ENCODE measurements around the genes CEP85L and SERINC1.

- RRBS, 2 experiments = no CpG with 5 or more reads among the region's 1 CpG
Measured at GRCh38 chr6:118560903-118561250, 12.8 kb downstream of the PLN start.

- RRBS, 2 experiments = 1 to 6% methylated on average over 12 of the region's 53 CpGs
Measured at GRCh38 chr6:118651405-118651880, at the start of gene CEP85L. Gene CEP85L (minus strand): TSS chr6:118651591.

- RRBS, 2 experiments = no CpG with 5 or more reads among the region's 5 CpGs
Measured at GRCh38 chr6:118709721-118710462, 58.5 kb upstream of the CEP85L start.

- RRBS, 2 experiments = no CpG with 5 or more reads among the region's 8 CpGs
Measured at GRCh38 chr6:118744448-118745252, 93.3 kb upstream of the CEP85L start.

DNA sequence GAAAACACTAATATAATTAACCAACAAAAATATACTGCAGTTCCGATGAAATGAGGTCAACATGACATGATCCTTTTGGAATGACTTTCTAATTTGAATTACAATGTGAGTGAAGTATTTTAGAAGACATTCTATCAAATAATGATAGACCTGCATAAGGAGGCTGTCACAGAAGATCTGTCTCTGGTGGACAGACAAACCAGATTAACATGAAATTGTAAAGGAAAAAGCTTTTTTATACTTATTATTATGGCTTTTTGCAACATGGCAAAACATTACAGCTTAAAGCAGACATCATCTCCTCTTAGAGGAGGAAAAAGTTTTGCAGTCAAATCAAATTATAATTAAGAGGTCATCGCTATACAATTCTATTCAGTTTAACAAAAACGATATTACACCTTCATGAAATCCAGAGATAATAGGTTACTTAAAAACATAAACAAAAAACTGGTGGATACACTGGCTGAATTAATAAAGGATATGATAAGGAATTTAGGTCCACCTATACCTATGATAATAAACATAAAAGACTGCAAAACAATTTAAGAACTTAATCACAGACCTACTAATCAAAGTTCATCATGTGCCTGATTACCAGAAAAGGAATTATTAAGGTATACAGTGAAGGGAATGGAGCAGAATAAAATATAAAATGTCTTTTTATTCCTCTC lies 100.8 kb upstream of the FAM184A start:
- RRBS, 2 experiments = no CpG with 5 or more reads among the region's 3 CpGs

DNA sequence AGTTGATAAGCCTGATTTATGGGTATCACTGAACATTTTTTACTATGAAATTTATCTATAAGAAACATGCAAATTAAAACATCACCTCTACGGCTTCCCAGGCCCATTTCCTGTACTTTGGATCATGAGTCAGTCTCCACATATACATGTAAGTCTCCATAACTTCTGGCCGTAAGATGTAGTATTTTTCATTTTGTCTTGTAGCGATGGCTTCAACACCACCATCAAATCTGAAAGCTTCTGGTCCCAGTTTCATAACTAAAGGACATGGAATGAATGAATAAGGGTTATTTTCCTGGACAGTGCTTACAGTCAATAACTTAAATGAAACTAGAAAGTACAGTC lies 109.8 kb upstream of the FAM184A start:
- RRBS, 2 experiments = no CpG with 5 or more reads among the region's 3 CpGs

DNA sequence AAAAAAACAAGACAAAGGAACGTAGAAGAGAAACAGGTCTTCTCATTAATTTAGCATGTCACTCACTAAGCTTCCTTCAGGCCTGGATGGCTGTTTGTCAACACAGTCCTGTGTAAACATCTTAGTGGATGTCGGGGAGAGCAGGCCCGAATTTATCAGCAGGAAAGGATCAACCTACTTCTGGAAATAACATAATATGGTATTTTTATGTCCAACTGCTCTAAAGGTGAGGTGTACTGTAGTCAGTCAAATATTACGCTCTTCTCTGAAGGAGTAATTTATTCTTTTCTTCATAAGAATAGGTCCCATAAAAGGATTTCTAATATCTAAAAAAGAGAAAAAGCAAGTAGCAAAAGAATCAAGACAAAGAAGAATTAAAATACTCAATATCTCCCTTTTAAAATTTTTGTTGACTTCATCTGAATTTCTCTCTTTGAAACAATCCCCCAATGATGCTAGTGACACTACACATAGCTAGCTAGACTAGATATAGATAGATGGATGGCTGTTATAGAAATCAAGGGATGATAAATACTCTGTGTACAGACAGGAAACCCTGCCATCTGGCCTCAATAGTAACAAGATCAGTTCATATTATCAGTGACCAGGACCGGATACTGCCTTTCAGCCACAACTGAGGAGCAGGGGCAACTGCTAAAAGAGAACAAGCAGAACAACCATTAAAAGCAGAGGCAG lies 118.0 kb upstream of the FAM184A start:
- RRBS, 2 experiments = 71% methylated on average over 1 of the region's 5 CpGs; no CpG with 5 or more reads in 1 of the 2 experiments

- RRBS, 2 experiments = no CpG with 5 or more reads among the region's 6 CpGs
Measured at GRCh38 chr6:119237309-119238187, 112.0 kb downstream of the MAN1A1 start.

GRCh38 chr6:119240253-119241153 lies 109.1 kb downstream of the MAN1A1 start:
- RRBS, 2 experiments = no CpG with 5 or more reads among the region's 5 CpGs

DNA sequence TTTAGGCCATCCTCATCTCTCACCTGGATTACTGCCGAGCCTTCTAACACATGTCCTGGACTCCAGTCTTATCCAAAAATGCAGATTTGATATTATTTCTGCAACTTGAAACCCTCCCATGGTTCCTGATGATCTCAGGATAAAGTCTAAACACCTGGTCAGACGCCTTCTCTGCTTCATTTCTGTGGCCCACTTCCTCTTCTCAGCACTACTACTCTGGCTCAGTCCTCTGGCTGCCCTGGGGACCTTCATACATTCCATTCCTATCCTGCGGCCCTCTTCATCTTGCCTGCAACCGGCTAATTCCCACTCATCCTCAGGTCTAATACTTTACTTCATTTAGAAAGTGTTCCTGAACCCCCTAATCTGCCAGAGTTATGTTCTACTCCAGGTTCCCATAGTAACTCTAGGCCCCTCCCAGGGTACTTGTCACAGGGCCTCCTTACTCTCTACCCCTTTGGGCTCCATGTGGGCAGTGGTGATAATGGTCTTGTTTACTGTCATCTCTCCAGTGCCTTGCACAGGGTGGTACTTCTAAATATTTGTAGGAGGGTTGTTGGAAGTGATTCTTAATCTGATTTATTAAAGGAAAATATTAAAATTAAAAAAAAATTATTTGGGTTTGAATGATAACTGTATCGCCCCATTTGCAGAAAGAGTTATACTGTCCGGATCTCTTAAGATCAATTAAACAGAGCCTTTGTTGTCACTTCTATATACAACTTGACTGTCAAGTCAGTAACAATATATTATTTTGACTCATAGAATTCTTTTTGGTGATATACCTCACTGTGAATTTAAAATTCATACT lies 18.9 kb downstream of the MAN1A1 start:
- RRBS, 2 experiments = no CpG with 5 or more reads among the region's 6 CpGs

- RRBS, 2 experiments = no CpG with 5 or more reads among the region's 4 CpGs
Measured at GRCh38 chr6:119355564-119356024, 6.0 kb upstream of the MAN1A1 start.

- RRBS, 2 experiments = no CpG with 5 or more reads among the region's 19 CpGs
Measured at GRCh38 chr6:121437309-121437684, 1.9 kb downstream of the GJA1 start.

- RRBS, 2 experiments = no CpG with 5 or more reads among the region's 7 CpGs
Measured at GRCh38 chr6:121932520-121933101, 466.8 kb upstream of the HSF2 start.

DNA sequence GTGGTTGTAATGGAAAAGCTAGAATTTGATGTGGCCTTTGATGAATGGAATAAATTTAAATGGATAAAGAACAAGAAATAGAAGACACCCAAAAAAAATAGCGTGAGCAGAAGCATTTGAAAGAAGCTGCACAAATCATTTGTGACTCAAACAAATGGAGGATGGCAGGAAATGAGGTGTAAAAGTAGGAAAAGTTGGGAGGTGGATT lies 324.9 kb upstream of the HSF2 start:
- RRBS, 2 experiments = no CpG with 5 or more reads among the region's 1 CpG

DNA sequence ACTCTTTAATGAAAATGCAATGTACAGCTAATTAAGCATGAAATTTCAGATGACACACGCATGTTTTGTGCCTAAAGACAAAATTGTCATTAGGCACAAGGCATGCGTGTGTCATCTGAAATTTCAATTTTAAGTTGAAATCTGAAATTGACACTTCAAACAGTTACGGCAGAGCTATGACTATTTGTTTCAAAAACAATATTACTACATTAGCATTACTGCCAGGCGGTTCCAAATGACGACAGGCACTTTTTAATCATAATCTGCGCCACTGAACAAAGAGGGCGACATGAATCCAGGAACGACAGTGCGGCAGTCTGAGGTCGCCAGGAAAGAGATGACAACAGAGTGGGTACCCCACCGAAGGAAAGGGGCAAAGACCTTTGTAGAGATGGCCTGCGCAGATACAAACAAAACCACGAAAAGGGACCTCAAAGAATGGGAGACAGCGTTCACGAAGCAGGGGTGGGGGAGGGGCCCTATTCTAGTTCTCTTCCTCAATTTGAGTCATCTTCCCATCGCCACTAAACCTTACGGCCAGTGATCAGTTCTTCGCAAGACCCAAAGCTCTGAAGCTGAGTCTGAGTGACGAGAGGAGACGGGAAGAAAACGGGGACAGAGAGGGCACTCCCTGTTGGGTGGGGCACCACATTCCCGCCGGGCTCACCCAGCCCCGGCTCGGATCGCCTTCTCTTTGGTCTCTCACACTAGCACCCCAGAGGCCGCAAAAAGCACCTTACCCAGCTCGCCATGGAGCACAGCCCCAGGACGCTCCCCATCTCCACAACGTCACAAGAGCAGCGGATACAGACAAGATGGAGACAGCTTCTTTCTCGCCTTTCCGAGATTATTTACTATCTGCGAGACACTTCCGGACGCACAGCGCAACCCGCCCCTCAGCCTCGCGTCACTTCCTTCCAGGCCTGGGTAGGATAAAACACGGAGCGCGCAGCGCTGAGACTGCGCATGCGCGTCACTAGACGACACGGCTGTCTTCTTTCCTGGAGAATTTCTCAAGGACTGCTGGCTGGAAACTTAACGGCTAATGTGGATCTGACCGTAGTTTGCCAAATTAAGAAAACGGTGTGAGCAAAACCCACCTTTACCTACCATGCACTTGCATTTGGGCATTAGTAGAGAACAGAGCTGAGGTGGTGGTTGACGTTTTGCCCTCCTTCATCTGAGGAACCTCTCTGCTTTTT lies at the start of gene SERINC1:
Gene SERINC1, minus strand, starts transcription at position 849 of the 1,202 bp plus-strand sequence.
- RRBS, 2 experiments = no CpG with 5 or more reads among the region's 53 CpGs

- RRBS, 2 experiments = 2 to 6% methylated on average over 25 of the region's 49 CpGs
Measured at GRCh38 chr6:122789434-122790087, 503 bp downstream of the SMPDL3A start.

DNA sequence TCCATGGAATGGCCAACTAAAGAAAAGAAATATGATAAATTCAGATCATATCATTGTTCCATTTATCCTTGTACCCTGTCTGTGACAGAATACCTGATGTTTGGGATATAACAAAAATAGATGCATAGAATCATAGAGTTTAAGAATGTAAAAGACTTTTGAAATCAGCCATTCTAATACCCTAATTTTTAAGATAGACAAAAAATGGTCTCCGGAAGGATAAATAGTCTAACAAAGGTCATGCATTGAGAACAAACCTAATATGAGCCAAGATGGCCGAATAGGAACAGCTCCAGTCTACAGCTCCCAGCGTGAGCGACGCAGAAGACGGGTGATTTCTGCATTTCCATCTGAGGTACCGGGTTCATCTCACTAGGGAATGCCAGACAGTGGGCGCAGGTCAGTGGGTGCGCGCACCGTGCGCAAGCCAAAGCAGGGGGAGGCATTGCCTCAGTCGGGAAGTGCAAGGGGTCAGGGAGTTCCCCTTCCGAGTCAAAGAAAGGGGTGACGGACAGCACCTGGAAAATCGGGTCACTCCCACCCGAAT lies 164.9 kb downstream of the TRDN start:
- RRBS, 2 experiments = no CpG with 5 or more reads among the region's 17 CpGs

DNA sequence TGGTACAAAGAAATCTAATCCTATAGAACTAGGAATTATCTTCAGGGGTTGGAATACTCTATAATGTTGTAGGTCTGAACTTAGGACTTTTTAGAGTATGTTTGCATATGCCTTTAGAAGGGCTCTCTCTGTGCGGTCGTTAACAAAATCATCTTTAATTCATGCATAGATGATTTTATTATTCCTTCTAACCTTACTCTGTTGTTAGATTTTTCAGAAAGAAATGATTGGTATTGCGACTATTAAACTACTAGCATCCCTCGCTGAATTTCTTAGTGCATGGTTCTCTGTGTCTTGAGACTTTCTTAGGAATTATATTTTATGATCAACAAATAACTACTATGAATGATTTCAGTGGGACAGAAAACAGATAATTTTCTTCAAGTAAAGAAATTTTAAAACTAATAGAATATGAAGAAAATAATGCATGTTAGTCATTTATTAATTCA lies 142.6 kb downstream of the TRDN start:
- RRBS, 2 experiments = no CpG with 5 or more reads among the region's 4 CpGs

DNA sequence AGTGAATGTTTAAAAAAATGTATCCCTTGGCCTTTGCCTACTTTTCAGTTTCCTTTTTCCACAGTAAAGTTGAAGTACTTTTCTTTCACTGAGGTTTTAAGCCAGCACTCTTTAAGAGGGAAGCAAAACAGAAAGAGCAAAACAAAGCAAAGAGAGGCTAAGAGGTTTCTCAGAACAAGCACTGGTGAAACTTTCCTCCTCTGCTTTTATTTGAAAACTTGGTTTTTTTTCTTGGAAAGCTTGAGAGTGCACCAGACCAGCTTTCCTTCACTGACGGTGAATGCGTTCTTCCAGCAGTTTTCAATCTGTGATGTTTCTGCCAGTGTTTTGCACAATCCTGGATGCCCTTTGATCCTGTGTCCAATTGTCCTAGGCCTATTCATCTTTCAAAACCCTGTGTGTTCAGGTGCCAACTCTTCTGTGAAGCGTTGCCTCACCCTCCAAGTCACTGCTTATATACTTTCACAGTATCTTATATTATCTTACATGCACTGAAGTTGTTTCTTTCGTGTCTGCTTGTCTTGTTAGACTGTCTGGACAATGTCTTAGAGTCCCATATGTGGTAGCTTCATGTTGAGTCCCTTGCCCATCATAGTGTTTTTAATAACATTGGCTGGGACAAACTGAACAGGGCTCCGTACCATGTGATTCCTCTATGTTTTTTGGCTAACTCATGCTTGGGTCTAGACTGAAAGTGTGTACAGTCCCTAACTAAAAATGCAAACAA lies 1.8 kb downstream of the RNF217 start:
- RRBS, 2 experiments = no CpG with 5 or more reads among the region's 5 CpGs

DNA sequence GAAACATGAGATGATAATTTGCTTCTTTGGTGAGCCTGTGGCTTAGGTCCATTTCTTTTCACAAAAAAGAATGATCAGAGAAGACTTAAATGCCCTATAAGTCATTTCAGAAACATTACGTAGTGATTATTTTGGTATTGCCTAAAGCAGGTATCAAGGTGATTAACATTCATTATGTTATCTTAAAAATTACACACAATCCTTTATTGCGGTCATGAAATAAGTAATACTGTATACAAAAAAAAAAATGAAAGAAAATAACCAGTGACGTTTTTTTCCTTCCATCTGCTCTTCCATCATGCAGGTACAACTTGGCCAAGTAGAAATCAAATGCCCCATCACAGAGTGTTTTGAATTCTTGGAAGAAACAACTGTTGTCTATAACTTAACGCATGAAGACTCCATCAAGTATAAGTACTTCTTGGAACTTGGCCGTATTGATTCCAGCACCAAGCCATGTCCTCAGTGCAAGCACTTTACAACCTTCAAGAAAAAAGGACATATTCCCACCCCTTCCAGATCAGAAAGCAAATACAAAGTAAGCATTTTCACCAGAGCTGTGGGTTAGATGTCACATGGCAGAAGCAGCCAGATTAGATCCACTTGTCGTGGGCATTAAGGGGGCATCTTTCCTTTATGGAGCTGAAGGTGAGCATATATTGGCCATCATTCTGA lies 82.8 kb downstream of the RNF217 start:
- RRBS, 2 experiments = no CpG with 5 or more reads among the region's 6 CpGs

Data from Panc1 (cell line).